Vein endothelial cell (primary cell): ENCODE measurements around the genes NGDN and ZFHX2.

GRCh38 chr14:23066151-23066944 lies 9.0 kb upstream of the CDH24 start:
- CAGE, long polyA plus RNA: no peak

DNA sequence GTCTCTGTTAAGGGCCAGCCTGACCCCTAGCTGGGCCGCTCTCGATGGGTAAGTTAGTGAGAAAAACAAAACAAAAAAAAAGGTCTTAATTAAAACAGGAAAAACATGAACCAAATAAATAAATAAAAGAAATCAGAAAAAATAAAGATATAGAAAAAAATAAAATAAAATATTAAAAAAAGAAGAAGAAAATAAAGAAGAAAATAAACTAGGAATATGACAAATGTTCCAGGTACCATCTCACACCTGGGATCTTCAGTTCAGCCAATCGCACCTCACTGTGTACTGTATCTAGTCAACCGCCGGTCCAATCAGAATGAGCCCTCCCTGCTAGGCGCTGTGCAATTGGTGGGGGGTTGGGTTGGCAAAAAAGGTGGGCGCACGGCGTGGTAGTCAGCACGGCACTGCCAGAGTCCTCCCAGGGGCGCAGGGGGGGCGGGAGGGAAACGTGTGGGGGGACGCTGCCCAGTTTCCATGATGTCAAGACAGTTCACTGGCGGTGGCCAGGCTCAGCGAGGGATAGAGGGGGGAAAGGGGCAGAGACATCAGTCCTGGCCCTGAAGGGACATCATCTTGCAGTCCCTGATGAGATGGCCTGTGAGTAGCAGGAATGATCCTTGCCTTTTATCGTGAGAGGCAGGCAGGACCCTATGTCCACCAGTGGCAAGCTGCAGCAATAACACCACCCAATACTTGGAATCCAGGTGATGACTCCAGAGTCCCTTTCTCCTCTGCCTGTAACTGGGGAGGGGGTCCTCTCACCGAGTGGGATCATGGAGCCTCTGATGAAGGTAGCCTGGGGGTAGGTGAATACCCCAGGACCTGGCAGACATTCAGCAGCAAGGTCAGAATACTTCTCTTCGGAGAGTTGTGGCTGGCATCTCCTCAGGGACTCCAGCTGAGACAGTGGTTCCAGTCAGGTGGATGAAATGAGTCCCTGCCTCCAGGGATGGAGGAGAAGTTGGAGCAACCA lies 10.0 kb upstream of the CDH24 start:
- CAGE, long polyA plus RNA: no peak

DNA sequence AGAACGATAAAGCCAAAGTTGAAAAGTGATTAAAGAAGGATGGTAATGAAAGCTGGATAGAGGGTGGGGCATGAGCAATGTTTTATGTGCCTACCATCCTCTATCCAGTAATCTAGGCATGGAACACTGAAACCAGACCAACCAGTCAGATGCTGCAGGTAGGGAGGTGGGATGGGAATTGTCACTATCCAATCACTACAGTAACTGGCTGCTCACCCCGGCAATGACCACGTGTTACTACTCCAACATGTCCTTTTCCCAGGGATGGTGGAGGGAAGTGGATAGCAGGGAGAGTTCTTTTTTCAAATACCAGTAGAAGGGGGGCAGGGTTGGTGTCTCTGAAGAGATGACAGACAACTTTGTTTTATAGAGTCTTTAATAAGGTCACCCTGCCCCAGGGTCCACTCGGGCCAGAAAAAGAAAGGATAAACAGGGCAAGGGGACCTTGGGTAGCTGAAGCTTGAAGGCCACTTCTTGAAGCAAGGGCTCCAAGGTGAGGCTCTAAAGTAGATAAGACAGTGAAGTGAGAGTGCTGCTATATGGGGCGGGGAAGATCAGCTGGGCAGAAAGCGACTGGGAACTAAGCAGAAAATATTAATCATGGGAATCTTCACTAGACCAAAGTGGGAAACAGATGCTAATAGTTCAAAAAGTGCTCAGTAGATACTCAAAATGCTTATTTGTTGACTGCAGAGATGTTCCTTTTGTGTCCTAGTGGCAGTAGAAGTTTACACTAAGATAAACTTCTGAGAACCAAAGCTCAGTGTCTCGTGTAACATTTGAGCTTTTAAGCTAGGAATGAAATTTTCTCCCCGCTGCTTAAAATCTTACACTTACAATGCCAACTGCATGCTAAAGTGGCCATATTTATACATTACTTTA lies 14.8 kb upstream of the CDH24 start:
- CAGE, long polyA plus RNA: no peak

- CAGE, long polyA plus RNA: no peak
Observed at GRCh38 chr14:23080347-23080963, 14.5 kb downstream of the ACIN1 start.

GRCh38 chr14:23137240-23137959 lies 18.3 kb upstream of the CEBPE start:
- CAGE, long polyA plus RNA: no peak

- CAGE, long polyA plus RNA: no peak
Observed at GRCh38 chr14:23160730-23161790, 22.4 kb downstream of the SLC7A8 start.

DNA sequence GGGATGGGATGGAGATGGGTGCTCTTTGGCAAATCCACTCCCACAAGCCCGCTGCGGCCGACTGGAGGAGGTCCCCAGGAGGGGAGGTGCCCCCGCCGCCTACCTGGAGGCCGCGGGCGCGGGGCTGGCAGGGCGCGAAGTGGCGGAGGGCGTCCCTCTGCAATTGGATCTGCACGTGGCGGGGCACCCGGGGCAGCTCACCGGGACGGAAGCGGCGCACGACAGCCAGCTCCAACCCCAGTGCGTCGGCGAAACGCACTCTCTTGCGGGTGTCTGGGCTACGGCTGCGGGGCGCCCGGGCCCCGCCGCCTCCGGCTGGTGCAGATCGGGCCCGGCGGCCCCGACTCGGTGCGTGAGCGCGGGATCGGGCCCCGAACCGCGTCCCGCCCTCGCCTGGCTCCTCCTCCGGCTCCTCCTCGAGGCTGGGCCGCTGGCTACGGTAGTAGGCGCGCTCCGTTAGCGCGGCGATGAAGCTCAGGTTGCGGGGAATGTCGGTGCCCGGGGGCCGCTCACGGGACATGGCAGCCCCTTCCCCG lies 534 bp downstream of the PPP1R3E start:
- CAGE, long polyA plus RNA: no peak

GRCh38 chr14:23325692-23326132 lies 4.5 kb downstream of the PABPN1 start:
- CAGE, long polyA plus RNA: no peak

DNA sequence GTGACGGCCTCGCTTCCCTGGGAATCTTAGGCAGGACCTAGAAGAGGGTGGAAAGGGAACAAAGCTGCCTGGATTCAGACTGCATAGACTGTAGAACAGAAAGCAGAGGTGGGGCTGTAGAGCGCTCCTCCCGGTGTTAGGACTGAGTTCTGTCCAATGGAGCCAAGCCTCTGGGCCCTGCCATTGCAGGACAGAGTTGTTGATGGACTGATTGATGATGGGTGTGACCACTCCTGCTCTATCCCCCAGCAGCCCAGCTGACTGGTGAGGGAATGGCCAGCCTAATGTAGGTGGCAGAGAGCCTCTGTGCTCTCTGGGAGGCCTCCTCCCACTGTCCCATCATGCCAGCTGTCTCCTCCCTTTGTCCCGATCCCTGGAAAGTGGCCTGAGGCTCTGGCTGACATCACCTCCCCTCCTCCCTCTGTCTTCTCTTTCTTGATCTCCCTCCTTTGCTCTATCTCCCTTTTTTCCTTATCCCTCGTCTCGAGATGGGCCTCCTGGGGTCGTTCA lies 837 bp downstream of the EFS start:
- CAGE, long polyA plus RNA: no peak

DNA sequence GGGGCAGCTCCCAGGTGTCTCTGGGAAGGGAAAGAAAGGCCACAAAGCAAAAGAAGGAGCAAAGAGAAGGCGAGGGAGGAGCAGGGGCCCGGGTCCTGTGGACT lies 897 bp upstream of the EFS start:
- CAGE, long polyA plus RNA: no peak

DNA sequence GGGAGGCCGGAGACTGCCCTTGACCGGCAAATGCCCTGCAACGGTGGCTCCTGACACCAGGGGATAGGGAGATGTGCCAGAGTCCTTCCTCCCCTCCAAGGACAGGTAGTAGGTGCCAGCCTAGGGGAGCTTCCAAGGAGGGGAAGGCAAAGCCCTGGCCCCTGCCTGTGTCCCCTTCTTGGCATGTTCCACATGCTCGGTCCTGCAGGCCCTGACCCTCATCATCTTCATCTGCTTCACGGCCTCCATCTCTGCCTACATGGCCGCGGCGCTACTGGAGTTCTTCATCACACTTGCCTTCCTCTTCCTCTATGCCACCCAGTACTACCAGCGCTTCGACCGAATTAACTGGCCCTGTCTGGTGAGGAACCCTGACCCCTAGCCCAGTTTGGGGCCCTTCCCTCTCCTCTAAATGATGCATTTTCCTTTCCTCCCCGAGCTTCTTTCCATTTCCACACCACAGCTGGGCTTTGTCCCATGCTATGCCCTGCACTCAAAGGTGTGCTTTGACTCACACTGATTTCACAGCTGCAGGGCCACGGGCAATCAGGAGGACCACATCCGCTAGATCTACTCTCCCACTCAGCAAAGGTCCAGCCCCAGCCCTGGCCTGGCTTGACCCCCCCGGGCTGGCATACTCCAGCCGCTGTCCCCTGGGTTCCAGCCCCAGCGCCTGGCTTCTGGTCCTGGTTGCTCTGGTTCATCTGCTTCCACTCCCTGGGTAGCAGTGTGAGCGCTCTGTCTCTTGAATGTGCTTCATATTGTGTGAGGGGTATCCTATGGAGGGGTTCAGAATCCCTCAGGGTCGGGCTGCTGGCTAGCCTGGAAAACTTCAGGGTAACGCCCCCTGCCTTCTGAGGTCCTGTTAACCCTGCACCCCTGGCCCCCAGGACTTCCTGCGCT lies 1.5 kb downstream of the CMTM5 start:
- CAGE, long polyA plus RNA: no peak

DNA sequence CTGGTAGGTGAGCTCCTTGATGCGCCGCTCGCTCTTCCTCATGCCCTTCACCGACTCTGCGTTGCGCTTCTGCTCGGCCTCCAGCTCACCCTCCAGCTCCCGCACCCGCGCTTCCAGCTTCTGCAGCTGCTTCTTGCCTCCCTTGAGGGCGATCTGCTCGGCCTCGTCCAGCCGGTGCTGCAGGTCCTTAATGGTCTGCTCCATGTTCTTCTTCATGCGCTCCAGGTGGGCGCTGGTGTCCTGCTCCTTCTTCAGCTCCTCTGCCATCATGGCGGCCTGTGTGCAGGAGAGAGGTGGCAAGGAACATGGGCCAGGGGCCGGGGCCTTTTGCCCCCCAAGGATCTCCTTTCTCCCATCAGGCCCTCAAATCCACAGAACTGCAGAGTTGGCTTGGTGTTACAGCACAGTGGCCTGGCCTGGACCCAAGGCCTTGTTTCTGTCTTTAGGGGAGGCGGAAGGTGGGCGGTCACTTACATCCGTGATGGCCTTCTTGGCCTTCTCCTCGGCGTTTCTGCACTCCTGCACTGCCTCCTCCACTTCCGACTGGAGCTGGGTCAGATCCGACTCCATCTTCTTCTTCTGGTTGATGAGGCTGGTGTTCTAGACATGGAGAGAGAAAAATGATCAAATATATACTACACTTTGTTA lies 7.7 kb downstream of the CMTM5 start:
- CAGE, long polyA plus RNA: no peak

DNA sequence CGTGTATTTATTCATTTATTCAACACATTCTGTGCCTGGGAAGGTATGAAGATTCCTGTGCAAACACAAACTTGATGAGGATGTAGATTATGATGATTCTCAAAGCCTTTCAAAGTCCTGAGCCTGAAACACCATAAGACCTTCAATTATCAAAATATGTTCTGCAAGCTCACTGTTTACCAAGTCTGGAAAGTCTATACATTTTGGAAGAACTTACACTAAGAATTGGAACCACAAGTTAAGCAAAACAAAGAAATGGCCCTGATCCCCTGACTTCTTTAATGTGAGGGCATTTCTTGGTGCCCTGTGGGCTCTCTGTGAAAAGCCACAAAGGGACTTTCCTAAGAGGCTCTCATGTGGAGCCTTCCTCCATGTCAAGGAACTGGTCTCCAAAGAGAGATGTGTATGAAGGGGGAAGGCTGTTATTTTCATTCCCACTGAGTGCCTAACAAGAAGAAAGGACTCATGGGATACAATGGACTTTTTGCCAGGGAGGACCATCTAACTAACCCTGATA lies 13.5 kb upstream of the MYH6 start:
- CAGE, long polyA plus RNA: no peak

- CAGE, long polyA plus RNA: no peak
Observed at GRCh38 chr14:23427373-23427723, 8.1 kb downstream of the MYH7 start.

DNA sequence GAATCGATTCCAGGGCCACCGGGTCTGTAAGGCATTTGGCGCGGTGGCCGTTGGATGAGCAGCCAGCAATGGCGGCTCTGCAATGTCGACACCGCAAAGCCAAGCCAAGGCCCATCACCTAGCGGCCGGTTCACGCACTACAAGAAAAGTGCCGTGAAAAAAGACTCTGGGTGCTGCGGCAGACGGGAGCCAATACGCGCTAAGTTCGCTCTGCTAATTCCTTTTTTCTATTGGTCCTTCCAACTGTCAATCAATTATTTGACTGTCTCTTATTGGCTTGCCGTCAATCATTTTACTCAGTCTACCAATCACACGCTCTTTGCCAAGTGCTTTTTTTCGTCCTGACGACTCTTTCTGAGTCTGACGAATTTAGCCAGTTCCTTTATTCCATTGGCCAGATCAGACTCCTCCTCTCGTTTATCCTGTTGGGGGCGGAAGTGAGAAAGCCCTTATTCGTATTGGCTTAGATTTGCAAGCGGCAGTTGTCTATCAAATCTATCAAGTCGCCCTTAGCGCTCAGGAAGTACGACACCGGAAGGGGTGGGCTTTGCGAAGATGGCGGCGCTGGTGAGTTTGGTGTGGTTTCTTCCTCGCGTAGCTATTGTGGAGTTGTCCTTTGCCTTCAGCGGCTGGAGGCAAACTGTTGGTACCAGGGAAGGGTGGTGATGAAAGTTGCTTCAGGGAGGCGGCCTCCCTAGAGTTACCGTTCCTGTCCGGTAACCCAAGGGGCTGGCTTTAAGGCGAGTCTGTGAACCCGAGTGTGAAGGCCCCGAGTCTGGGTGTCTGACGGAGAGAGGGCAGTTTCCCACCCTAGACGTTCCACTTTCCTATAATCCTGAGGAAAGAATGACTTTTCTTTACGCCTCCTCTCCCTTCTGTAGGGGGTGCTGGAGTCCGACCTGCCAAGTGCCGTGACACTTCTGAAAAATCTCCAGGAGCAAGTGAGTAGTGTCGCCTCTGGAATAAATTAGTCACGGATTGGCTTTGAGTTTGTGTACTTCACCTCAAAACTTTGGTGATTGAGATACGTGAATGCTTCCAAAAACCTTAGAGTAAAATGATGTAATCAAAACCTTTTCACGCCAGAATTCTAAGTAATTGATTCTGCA lies at the start of gene NGDN:
Gene NGDN, plus strand, starts transcription at position 543 of the 1,109 bp plus-strand sequence.
- CAGE, long polyA plus RNA: no peak

DNA sequence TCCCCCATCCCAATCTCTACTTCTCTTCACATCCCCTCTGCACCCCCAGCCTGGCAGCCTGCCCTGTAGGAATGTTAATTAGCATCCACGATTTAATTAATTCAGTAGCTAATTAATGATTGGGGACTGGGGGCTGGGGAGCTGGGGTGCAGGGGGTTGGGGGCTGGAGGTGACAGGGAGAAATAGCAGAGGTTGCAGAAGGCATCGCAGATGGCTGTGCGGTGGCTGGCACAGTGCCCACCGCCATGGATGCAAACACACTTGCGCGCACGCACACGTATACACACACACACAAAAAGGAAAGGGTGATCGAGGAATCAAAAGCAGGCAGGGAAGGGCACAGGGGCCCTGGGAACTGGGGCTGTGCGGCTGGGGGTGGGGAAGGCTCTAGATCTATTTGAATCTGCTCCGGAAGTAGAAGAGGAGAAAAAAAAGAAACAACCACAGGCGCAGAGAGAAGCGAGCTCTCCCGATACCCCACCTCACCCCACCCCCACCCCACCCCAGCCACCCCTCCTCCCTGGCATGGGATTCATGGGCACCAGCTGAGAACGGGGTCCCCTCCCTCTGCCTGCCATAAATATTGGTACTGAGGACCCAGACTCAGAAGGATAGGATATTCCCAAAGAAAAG lies 39.4 kb downstream of the ZFHX2 start:
- CAGE, long polyA plus RNA: no peak

- CAGE, long polyA plus RNA: no peak
Observed at GRCh38 chr14:23512779-23513380, 38.7 kb downstream of the ZFHX2 start.

DNA sequence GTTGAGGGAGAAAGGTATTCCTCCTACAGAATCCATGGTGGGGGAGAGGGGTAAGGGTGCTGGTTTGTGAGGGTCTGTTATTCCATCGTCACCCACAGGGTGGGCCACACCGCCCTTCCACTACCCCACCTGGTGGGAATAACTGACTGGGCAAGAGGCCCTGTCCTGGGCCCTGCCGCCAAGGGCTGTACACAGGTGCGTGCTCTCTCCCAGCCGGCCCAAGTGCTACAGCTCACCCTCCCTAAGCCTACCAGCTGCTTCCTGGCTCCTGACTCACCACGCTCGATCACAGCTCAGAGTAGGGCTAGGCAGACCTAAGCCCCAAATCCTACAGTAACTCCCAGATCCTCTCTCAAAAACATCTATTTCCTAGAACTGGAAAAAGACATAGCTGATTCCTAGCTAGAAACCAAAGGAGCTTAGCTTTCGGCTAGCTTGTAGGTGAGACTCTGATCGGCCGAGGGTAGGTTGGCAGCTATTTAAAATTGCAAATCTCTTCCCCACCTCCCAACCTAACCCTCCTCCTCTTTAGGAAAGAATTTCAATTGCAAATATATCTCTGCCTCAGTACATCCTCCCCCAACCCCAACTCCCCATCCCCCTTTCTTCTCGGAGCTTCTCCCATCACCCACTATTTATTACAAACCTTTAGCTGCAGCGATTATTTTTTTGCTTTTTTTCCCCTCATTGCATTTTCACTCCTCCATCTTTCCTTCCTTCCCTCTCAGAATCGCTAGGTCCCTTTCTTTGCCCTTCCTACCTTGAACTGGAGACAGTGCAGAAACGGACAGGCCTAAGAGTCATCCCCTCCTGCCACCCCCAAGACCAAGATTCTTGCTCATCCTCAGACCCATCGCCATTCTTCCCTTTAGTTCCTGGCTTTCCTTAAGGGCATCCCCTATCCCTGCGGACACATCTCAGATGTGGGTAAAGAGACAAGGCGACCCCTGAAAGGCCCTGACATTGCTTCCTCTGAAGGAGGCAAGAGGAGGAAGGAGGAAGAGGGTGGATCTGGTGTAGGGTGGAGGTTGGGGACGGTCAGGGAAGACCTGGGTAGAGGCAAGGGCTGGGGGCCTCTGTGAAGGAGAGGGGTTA lies 13.5 kb downstream of the ZFHX2 start:
- CAGE, long polyA plus RNA: no peak

- CAGE, long polyA plus RNA: no peak
Observed at GRCh38 chr14:23550963-23552010, at the start of gene ZFHX2. TSS of gene ZFHX2 (minus strand) at chr14:23551765.

DNA sequence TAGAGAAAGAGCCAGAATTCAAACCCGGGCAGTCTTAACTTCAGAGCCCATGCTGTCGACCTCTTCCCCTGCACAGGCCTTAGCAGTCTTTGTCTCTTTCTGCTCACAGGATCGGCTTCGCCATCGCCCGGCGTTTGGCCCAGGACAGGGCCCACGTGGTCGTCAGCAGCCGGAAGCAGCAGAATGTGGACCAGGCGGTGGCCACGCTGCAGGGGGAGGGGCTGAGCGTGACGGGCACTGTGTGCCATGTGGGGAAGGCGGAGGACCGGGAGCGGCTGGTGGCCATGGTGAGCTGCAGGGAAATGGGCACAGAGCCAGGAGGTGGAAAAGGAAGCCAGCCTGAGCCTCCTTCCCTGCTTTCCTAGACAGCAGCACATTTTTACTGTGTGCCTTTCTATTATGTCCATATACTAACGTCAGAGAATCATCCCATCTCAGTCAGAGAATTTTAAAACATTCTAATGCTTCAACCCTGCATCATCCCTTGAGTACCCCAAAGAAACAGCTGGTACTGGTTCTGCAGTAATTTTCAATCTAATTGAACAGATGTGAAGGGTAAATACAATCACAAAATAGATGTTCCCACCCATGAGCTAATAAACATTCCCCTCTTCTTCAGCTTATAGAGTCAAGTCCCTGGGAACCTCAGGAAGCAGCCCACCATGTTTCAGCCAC lies 1.5 kb downstream of the DHRS4L2 start:
- CAGE, long polyA plus RNA: no peak